NCI-H460 (cell line): Measurements from ENCODE around the genes COL27A1 and TMEM268.

RAMPAGE:
- cytosol, long total RNA: no peak
- long total RNA: no peak
- nucleus, long total RNA: no peak
Observed at GRCh38 chr9:113587344-113587808, 123.8 kb downstream of the RGS3 start.

DNA sequence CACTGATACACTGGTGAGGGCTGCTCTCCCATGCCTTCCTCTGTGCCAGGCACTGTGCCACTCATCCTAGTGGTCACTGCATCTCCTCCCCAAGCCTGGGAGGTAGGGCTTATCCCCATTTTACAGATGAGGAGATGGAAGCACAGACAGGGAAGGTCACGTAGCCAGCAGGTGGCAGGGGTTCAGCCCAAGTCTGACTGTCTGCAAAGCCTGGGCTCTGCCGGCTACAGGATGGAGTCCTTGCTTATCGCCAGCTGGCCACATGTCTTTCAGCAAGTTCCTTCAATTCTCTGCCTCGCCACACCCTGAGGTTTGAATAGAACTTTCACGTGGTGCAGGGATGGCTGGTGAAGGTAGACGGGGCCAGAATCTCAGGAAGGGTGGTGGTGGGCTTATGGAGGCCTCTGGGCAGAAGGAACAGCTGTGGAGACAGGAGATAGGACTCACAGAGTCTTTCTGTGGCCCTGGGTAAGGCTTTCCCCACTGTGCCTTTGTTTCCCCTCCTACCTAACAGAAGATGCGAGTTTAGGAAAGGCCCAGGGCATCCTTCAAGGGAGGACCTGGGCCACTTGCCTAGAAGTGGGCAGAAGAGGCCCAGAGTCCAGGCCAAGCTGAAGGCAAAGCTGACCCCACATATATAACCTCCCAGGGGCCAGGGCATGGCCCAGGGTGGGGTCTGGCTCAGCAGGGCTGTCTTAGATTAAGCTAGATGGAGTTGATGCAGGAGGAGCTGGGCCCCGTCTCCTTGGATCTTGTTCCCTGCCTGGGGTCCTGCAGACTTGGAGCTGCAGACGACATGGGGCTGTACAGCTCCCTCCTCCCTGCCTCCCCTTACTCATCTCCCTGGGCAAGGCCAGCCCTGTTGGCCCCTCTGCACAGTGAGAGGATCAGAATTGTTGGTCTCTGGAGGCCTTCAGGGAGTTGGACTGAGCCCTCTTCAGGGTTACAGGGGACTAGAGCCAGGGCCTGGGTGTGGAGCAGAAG, 134.6 kb downstream of the RGS3 start:
RAMPAGE:
- cytosol, long total RNA: no peak
- long total RNA: no peak
- nucleus, long total RNA: no peak

DNA sequence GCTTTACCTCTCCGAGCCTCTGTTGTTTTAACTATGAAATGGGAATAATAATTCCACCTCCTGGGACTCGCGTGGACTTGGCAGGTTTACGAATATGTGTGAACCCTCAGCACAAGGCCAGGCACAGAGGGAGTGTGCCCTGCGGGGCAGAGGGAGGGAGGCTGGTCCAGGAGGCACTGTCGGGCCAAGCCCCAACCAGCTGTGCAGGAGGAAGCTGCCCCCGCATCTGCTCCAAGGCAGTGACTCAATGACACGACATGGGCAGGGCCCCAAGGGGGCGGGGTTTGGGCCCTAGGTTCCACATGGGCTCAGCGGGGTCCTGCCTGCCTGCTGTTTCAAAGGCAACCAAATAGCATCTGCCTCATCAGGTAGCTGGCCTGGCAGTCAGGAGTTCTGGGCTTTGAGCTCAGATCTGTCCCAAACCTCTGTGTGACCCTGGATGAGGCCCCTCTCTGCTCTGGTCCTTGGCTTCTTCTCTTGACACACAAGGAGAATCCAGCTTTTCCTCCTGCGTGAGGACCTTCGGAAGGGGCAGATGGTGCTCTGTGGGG, 138.6 kb downstream of the RGS3 start:
RAMPAGE:
- cytosol, long total RNA: no peak
- long total RNA: no peak
- nucleus, long total RNA: no peak

DNA sequence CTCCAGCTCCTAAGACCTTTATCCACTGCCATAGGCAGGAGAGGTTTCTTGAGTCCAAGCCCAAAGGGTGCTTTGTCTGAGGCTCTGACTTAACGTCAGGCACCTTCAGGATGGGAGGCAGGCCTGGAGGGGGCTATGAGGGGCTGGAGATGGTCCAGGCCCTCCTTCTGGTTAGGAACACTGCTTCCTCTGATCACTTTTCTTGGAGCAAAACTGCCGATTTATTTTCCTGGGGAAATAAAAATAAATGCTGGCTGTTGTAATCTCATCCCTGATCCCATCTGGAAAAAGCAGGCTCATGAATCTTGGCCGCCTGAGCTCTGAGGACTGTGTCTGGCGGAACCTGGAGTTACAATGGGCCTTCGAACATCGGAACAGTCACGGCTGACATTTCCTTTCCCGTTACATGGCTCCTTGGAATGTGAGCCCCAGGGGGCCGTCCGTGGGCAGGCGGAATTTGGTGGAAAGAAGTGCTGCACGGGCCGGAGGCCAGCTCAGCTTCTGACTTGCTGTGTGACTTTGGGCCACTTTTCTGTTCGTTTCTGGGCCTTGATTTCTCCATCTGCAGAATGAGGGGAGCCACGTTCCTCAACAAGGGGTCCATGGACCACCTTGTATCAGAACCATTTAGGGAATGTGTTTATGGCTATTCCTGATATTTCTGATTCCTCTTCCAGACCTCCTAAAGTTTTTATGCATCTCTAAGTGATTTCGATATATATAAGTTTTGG, 157.9 kb downstream of the RGS3 start:
RAMPAGE:
- cytosol, long total RNA: no peak
- long total RNA: no peak
- nucleus, long total RNA: no peak

RAMPAGE:
- cytosol, long total RNA: no peak
- long total RNA: no peak
- nucleus, long total RNA: no peak
Observed at GRCh38 chr9:113910062-113910665, 34.1 kb downstream of the ZNF618 start.

DNA sequence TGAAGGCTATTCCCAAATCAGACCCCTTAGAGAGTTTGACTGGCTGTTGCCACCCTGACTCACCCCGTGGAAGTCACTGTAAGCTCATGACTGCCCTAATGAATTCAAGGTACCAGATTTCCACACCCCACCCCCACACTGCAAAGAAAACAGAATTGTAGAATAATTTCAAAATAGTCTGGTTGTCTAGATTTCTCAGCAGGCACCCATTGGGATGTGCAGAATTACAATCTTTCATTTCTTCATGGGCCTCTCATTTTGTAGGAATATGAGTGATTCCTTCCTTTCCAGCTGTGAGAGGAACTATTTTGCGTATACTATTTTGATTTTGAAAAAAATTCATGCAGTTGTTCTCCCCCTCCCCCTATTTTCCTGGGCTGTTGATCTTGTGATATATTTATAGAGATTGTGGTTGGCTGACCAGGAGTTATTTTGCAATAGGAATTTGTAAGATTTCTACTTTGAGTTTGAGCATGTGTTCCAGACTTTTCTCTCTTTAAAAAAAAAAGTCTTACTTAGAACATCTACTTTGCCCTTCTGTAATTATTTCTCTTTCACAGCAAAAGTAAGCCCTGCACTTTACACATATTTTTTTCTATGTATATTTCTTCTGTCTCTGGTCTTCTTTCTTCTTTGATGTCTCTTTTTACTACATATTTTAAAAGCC, 79.2 kb downstream of the ZNF618 start:
RAMPAGE:
- cytosol, long total RNA: no peak
- long total RNA: no peak
- nucleus, long total RNA: no peak

GRCh38 chr9:114080375-114081268, 2.5 kb upstream of the AMBP start:
RAMPAGE:
- cytosol, long total RNA: no peak
- long total RNA: no peak
- nucleus, long total RNA: no peak

DNA sequence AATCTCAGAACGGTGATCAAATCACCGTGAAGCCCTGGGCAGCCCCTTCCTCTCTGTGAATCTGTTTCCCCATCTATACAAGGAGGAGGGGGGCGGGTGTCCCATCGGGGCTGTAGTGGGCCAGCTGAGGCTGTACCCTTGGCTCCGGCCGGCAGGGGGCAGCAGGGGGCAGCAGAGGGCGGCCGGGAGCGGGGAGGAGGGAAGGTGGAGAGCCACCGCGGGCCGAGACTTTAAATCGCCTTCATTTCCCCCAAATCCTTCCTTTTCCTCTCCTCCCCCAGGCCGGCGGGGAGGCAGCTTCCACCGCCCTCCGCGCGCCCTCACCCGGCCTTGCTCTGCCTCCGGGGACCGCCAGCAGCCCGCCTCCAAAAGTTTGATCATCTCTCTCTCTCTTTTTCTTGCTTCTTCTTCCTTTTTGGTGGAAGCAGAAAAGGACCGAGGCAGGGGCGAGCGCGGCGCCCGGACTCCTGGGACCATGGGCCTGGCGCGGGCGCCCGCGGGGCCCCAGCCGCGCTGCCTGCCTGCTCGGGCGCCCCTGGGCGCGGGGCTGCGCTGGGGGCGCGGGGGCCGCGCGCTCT, at the start of gene COL27A1:
TSS of gene COL27A1 (plus strand) at position 261 of the 578 bp plus-strand sequence.
RAMPAGE:
- cytosol, long total RNA: no peak
- long total RNA: no peak
- nucleus, long total RNA: no peak

RAMPAGE:
- cytosol, long total RNA: no peak
- long total RNA: no peak
- nucleus, long total RNA: no peak
Observed at GRCh38 chr9:114205284-114205655, 49.9 kb downstream of the COL27A1 start.

GRCh38 chr9:114330337-114331010, 805 bp downstream of the ORM2 start:
RAMPAGE:
- cytosol, long total RNA: no peak
- long total RNA: no peak
- nucleus, long total RNA: no peak

GRCh38 chr9:114332203-114332545, 2.5 kb downstream of the ORM2 start:
RAMPAGE:
- cytosol, long total RNA: no peak
- long total RNA: no peak
- nucleus, long total RNA: no peak

DNA sequence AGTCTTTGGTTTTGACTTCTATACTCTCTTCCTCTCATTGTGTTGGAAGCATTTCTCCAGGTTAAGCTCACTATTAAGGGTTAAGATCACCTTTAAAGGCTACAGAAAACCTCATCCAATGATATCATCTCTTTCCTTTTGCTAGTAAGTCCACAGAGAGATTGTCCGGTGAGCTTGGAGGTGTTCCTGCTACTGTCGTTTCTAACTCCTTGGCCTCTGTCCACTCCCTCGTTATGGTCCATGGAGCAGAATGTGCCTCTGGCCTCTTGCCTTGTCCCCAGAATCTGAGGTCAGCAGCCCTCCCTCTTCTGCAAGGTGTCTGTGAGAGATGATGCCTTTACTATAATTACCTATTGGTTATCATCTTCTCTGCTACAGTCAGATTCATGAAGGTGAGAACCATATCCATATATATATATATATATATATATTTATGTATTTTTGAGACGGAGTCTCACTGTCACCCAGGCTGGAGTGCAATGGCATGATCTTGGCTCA, 15.0 kb downstream of the ORM2 start:
RAMPAGE:
- cytosol, long total RNA: no peak
- long total RNA: no peak
- nucleus, long total RNA: no peak

RAMPAGE:
- cytosol, long total RNA: no peak
- long total RNA: no peak
- nucleus, long total RNA: no peak
Observed at GRCh38 chr9:114350555-114351293, 21.1 kb downstream of the ORM2 start.

DNA sequence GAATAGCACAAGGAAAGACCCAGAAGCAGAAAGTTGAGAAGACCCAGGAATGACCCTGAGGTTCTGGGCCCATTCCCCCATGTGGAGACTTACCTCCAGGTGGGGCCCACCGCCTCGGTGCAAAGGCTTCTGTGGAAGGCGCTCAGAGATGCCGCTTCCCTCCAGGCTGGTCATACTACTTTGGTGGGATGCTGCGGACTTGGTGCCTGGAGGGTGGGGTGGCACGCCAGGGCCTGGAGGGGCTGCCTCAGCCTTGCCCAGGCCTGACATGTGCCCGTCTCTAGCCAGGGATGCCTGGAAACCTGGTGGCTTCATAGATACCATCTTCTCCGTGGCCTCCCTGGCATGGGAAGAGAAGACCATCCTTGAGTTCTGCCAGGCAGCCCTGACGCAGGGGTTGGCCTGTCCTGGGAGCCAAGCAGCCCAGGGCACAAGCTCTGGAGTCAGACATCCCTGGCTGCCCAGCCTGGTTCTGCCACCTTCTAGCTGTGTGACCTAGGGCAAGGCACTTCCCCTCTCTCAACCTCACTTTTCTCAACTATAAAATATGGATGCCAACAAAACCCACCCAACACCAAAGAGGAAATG, 28.3 kb downstream of the ORM2 start:
RAMPAGE:
- cytosol, long total RNA: no peak
- long total RNA: no peak
- nucleus, long total RNA: no peak

RAMPAGE:
- cytosol, long total RNA: no peak
- long total RNA: no peak
- nucleus, long total RNA: no peak
Observed at GRCh38 chr9:114367583-114368589, 19.9 kb downstream of the AKNA start.

GRCh38 chr9:114371765-114372330, 15.9 kb downstream of the AKNA start:
RAMPAGE:
- cytosol, long total RNA: no peak
- long total RNA: no peak
- nucleus, long total RNA: no peak

DNA sequence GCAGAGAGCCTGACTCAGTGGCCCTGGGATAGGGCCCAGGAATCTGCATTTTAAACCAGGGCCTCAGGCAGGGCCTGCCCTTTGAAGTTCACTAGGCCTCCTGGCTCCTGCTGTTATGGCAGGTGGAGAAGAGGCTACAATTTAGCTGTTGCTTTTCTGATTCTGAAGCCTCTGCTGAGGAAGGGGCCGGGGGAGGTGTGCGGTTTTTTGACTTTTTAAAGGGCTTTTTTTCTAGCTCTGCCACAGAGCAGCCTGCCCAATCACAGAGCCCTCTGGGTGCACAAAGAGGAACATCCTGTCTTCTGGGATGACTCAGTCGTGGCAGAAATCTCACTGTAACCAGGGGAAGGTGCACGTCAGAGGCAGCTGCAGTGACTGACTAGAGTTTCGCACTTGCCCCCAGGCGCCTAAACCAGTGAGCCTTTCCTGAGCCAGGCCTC, 2.5 kb downstream of the AKNA start:
RAMPAGE:
- cytosol, long total RNA: no peak
- long total RNA: no peak
- nucleus, long total RNA: no peak

DNA sequence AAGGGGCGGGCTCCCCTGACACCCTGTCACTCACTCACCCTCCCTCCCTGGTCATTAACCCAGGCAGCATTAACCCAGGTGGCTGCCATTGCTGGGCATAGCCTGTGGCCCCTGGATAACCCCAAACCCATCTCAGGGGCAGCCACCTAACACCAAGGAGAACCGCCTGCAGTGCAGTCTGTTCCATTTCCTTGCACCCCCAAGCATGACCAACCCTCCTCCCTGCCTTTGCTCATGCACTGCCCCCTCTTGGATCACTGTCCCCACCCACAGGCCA, 2.2 kb upstream of the AKNA start:
RAMPAGE:
- cytosol, long total RNA: no peak
- long total RNA: no peak
- nucleus, long total RNA: no peak

DNA sequence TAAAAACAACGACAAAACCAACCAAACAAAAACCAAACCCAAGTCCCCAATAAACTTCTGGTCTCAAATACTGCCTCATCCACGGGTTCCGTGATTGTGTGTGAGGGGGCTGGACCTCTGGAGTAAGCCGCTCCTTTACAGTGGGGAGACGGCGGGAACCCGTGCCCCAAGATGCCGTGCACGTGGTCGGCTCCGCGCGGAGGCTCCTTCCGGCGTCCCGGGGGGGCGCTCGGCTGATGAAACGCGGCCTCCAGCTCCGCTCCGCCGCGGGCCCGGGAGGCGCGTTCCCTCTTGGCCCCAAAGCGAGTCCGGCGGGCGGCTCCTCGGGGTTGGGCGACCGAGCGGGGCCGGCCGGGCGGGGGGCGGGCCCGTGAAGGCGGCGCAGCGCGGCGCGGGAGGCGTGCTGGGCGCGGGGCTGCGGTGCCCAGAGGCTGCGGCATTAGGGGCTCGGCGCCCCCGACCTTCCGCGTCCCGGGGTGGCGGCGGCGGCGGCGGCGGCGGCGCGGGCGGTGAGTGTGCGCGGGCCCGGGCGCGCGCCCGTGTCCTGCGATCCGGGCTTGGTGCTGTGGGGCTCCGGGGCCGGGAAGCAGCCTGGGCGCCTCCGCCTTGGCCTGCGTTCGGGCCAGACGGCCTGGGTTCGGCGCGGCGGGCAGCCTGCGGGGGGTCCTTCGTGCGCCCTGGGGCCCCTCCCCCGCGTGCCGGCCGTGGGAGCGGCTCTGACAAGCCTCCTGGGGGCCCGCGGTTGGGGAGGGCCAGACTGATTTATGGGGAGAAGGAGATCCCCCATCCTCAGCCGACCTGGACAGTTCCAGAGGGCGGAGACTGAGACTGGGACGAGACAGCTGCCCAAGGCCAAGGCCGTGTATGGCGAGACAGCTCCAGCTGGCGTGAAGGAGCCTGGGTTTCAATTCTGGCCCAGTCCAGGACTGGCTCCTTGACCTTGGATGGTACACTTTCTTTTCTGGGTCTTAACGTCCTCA, at the start of gene TMEM268:
TSS of gene TMEM268 (plus strand) at position 236 of the 980 bp plus-strand sequence.
RAMPAGE:
- cytosol, long total RNA: no peak
- long total RNA: no peak
- nucleus, long total RNA: no peak

DNA sequence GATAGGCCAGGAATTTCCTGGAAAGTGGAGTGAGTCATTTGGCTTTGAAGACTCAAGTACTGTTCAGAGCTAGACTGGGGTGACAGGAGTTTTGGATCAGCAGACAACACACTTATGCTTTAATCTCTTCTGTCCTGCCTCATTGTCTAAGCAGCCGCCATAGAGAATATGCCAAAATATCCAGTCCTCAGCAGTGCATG, 11.0 kb downstream of the TMEM268 start:
RAMPAGE:
- cytosol, long total RNA: no peak
- long total RNA: no peak
- nucleus, long total RNA: no peak